Diencephalon (tissue), 2 donors: ENCODE measurements around a stretch of chr12.

GRCh38 chr12:2798263-2799318 is 3.8 kb downstream of the FKBP4 start:
- RAMPAGE, long total RNA = no peak

GRCh38 chr12:2813553-2813930 is 1.1 kb downstream of the ITFG2 start:
- RAMPAGE, long total RNA = no peak

DNA sequence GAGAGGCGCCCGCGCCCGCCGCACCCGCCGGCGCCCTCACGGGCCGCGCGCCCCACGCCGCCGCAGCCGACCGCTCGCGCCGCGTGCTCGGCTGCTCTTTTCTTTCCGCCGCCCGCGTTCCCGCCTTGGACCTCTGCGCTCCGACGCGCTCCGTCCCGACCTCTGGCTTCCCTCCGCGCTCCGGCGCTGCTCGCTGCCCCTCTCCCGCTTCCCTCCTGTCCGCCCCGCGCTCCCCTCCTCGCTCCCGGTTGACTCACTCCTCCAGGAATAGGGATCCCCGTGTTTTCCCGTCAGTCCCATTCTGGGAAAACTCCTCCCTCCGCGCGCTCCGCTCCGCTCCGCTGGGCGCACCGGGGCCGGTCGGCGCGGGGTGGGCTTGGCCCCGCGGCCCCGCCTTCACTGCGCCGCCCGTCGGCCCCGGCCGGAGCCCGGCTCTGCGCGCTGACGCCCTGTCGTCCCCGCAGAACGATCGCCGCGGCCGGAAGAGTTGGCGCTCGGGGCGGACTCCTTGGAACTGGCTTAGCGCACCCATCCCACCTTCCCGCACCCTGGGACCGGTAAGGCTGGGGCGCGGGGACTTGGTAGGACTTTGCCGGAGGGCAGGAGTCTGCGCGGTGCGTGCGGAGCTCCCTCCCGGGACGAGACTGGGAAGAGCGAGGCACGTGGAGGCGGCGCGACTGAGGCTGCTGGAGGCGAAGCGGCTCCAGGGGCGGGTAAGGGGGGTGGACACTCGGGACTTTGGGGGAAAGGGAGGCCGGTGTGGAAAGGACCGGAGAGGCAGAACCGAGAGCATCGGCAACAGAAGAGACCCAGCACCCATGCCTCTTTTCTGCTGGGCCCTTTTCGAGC is 511 bp downstream of the TEAD4 start:
- RAMPAGE, long total RNA = no peak

DNA sequence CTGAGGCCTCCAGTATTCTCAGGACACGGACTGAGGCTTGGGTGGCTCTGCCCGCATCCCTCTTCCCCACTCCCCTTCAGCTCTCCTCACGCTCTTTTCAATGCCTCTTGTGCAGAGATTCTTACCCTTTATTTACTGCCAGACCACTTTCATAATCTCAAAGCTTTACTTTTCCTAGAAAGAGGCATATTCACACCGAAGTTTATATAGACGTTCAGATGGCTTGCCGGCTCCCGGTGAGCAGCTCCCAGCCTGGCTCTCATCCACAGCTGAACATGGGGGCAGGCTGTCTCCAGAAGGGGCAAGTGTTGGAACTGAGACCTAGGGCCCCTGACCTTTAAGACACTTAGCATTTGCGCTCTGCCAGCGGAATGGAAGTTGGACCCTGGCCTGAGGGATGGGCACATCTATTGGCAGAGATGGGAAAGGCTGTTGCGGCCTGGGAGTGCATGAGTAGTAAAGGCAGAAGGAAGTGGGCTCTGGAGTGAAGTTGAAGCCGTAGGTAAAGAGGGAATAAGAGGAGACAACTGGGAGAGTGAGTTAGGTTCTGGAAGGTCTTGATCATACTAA is 54.3 kb upstream of the TSPAN9 start:
- RAMPAGE, long total RNA = no peak

- RAMPAGE, long total RNA = no peak
Observed at GRCh38 chr12:3086740-3087300, 9.6 kb downstream of the TSPAN9 start.

- RAMPAGE, long total RNA = no peak
Observed at GRCh38 chr12:3230790-3231195, 153.6 kb downstream of the TSPAN9 start.

DNA sequence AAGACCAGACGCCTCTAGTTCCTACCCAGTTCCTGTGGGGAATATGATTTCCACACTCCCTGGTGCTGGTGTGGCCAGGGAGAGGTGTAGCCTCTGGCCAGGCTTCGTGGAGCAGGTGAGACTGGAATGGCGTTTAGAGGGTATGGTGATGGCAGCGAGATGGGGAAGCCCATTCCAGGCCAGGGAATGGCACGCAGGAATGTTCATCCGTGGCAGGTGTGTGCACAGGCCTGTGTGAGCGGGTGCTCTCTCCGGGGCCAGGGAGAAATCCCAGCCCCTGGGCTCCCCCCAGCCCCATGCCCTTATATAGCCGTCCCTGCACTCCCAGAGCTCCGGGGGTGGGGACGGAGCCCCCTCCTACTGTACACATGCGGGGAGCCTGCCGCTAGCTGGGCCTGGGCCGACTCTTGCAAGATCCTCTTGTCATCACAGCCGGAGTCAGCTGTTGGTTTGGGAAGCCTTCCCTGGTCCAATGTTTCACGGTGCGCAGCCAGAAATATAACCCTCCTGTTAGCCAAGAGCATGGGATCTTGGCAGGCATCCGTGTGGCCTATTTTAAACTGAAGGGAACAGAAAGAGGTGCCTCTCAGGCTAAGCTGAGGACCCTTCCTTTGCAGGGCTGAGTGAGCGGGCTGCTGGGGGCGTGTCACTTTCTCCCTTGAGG is 175.1 kb downstream of the TSPAN9 start:
- RAMPAGE, long total RNA = no peak

DNA sequence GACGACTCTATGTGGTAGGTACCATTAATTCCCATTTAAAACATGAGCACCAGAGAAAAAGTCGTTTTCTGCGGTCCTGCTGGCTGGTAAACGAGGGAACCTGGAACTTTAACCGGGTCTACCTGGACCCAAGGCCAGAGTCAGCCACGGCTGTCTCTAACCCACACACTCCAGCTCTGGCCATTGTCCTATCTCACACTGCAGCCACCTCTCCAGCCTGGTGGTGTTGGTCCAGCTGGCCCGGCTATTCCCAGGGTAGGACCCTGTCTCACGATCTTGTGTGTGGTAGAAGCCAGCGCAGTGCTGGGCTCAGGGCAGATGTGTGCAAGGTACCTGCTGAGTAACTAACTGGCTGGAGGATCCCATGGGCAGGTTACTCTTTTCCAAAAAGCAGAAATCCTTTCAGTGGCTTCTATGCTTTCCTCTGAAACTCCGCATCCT is 187.6 kb downstream of the TSPAN9 start:
- RAMPAGE, long total RNA = no peak

DNA sequence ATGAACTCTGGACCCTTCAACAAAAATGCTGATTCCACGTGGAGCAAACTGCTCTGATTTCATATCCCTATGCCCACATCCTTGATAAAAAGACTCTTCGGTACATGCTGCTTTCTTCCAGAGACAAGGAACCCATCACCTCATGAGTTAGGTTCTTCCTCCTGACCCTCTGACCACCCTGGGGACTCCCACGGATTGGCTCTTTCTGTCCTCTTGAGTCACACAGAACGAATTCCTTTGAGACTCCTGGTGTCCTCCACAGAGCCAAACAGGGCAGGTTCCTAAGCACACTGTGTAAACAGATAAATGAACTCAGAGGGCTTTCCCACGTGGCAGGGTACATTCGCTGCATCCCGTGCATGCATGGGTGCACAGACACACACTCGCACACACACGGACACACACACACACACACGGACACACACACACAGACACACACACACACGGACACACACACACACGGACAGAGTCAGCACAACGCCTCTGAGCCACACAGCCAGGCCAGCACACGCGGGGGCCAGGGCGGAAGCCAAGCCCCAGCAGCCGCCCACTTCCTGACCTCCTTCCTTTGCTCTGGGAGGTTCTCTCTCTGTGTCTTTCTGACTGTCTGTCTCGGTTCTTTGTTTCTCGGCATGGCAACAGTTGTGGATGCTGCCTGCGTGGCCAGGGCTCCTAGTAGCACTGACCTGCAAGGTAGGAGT is 818 bp downstream of the CRACR2A start:
- RAMPAGE, long total RNA = no peak

GRCh38 chr12:3795515-3796059 is 42.7 kb upstream of the CRACR2A start:
- RAMPAGE, long total RNA = no peak

DNA sequence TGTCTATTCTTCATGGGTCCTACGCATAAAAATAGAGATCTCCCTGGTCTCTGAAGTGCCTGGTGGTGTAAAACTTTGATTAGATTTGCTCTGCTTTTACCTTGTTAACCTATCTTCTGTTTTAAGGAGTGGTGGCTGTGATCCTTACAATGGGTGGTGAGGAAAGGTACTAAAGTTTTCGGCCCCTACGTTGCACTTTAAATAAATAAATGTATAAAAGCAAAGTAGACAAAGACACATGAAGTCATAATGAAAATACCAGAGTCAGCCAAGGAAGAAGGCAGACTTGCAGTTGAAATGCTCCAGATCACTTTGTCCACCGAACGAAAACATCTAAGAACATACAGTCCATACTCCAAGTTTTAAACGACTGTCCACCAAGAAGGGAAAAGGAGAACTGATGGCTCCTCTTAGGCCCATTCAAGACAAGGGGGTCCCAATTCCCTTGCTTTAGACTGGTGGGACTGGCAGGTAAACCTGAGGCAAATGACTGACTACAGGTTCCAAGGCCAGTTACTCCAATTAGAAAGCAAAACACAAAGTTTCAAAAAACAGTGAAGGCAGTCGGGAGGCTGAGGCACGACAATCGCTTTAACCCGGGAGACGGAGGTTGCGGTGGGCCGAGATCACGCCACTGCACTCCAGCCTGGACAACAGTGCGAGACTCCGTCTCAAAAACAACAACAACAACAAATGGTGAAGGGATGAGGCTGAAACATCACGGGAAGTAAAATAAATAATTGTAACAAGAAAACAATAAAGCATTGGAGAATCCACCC is 757 bp downstream of the PARP11 start:
- RAMPAGE, long total RNA = no peak

DNA sequence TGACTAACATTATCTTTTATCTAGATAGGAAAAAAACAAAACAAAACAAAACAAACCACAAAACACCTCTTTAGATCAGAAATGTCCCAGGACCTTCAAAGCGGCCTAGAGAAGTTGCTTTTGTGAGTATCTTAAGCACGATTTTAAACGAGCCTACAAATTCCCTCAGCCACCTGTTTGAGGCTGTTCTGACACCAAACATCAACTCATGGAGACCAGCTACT is 77.7 kb upstream of the PARP11 start:
- RAMPAGE, long total RNA = no peak

DNA sequence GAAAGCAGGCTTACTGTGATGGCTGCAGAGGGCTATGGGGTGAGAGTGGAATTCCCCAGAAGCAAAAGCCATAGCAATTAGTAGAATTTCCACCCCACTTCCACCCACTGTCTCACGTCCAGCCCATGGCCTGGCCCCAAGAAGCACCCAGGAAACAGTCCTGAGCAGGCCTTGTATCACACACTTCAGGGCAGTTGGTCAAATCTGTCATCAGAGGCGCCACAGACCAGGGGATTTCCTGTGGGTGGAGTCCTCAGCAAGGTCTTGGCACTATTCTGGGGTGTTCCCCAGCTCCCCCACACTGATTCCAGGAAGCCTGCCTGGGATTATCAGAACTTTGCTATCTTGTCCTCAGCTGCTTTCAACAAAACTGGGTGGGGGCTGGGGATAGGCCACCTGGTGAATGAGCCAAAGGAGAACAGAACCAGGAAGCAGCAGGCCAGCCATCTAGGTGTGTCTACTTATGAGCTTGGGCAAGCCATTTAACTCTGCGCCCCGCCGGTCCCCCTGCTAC is 120.1 kb upstream of the CCND2 start:
- RAMPAGE, long total RNA = no peak

DNA sequence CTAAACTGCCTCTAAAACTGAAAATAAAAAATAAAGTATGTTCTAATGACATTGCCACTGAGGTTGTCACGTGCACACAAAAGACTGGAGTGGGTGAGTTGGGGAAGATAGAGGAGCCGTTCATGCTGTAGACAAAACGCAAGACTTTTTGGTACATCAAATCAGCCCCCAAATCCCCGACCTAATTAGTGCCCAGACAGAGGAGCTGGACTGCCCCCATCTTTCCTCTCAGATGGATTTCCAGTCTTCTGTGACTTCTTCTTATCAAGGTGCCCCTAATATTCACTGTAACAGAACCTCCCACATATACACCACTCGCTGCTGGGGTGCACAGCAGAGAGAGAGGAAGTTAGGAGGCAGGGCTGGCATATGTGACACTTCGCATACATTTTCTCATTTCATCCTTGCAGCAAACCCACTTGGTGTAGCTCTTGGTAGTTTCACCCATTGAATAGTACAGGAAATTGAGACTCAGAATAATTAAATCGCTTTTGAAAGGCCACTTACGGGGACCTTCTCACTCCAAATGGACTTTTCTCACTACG is 56.6 kb upstream of the CCND2 start:
- RAMPAGE, long total RNA = no peak

DNA sequence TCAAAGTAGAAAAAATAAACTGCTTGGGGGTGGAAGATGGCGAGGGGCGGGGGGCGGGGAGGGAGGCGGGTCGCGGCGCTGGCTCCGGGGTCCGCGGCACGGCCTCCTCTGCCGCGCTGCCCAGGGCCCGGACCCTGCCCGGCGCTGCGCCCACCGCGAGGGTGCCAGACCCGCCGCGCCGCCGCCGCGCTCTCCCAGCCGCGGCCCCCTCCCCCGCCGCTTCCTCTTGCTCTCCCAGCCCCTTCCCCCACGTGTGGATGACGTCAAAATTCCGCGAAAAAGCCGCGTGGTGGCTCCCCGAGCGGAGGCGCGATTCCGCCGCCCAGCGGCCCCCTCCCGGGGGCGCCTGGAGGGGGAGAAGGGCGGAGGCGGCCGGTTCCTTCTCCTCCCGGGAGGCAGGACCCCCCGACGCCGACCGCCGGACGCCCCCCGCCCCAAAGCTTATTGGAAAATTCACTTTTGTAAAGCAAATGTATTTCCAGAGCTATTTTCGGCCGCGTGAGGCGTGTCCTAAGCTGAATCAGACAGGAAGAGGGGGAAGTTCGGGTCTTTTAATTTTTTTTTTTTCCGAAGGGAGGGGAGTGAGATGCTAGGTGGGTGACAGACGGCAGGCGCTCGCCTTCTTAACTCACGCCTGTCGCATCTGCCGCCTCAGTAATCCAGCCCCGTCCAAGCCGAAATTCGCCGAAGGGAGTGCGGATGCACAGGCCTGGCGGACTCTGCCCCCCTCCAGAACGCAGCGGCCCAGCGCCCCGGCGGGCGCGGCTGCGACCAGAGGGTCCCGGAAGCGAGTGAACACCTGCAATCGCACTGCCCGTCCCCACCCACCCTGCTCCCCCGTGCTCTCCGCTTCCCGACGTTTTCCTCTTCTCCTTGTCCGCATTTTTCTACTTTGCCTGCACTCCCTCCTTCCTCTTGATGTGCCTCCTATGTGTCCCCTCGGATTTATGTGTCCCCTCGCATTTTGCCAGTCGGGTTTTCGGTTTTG is 4.1 kb upstream of the CCND2 start:
- RAMPAGE, long total RNA = no peak

- RAMPAGE, long total RNA = no peak
Observed at GRCh38 chr12:4271536-4272139, 1.9 kb upstream of the CCND2 start.

DNA sequence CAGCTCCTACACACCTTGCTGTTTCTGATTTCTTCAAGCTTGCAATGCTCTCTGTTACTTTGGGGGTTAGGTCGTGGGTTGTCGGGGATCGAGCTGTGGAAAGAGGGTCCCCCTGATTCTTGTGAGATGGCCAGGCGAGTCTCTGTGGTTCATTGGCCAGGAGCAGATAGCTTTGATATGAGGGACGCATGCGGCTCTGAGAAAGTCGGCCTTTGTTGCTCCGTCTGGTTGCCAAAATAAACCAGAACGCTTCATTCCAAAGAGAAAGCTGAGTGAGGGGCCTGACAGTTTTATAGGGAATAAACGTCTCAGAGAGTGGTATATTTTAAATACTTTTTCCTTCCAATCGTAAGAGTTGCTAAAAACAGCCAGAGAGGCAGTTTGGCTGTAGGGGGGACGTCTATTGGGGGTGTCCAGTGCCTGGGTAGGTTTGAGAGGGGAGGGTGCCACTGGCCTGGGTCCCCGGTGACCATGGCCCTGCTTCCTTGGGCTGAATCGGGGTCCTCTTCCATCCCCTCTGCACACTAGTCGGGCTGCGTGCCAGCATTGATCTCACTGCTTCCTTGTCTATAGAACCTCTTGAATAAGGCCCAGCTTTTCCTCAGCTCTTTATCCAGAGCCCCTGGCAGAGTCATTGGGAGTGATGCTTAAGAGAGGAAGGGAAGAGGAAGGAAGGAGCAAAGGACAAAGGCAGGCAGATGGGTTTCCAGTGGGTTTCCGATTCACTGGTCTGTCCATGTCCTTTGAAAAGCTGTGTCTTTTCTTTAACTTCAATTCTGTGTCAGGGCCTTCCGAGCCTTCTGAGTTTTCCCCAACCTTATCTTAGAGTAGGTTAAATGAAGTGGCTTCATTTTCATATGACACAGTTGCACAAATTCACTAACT is 19.1 kb downstream of the CCND2 start:
- RAMPAGE, long total RNA = no peak

GRCh38 chr12:4392126-4392877 is 12.8 kb upstream of the FGF23 start:
- RAMPAGE, long total RNA = no peak

DNA sequence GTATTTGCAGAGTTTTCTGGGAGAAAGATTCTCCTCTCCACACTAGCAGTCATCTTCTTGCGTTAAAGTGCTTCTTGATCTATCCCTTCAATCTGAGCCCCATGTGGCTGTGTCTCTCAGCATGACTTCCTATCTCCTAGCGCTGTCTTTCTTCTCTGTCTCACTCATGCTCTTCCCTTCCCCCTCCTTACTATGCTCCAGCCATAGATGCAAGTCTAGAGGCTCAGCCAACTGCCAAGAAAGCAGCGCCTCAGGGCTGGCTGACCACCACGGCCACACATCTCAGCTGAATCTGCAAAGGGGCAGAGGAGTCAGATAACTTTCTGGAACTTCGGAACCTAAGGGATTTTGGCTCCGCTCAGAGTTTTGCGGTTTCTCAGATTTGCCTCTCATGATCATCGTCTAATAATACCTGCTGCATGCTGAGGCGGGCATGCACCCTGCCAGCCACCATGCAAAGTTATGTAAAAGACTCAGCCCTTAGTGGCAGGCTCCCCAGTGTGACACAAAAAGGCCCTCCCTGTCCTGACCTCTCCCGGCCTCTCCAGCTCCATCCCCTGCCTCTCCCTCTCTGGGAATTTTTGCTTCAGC is 5.0 kb upstream of the FGF6 start:
- RAMPAGE, long total RNA = no peak

- RAMPAGE, long total RNA = no peak
Observed at GRCh38 chr12:4556708-4557011, 5.3 kb upstream of the DYRK4 start.